Liver (tissue), 9 donors: ENCODE data around the gene EFCAB7.

DNA sequence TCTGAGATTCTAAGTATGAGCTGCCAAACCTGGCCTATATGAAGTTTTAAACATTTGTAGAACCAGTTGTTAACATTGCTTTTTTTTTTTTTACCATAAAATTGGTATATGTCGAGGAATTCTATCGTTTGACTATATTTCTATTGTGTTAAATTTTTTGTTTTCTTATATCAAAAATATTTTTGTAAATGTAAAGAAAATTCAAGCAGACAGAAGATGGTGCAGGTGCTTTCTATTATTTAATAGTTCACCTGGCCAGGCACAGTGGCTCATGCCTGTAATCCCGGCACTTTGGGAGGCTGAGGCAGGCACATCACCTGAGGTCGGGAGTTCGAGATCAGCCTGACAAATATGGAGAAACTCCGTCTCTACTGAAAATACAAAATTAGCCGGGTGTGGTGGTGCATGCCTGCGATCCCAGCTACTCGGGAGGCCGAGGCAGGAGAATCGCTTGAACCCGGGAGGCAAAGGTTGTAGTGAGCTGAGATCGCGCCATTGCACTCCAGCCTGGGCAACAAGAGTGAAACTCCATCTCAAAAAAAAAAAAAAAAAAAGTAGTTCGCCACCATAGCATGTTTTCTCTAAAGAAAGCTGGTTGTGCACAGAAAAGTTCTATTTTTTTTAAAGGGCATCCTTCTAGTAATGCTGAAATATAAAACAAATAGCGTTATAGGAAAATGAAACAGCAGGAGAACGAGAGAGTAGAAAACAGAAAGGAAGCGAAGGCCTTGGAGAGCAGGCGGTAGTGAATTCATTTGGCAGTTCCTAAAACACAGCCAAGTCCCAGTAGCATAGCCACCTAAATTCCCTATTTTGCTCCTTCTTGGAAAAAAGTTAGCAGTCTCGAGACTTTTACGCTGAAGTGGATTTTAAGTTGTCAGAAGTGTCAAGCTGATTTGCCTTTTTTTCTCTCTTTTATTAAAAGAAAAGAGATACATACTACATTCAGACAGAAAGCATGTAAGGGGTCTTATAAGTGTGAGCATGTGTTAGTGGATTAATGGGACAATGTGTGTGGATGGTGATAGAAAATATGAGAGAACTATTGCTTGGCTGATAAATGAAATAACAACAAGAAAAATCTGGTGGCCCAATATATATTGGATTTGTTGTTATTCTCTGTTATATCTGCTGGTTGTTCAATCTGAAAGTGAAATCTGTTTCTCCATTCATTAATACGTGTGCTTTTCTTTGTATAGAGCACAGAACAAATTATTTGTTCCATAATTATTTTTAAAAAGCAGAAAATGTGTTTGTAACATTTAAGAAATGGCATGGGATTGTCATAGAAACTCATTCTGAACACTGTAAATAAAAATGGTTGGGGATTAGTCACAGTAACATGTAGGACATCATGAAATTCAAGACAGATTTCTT, 19.0 kb downstream of the NFIA start:
- PRO-cap, 5 experiments = no peak in any of the 5 experiments
- RAMPAGE, long total RNA, 2 experiments = no peak in any of the 2 experiments
- RRBS = no CpG with 5 or more reads among the region's 22 CpGs

GRCh38 chr1:61124775-61125199, 42.4 kb downstream of the NFIA start:
- PRO-cap, 5 experiments = no peak in any of the 5 experiments
- RAMPAGE, long total RNA, 2 experiments = no peak in any of the 2 experiments
- RRBS = no CpG with 5 or more reads among the region's 2 CpGs

DNA sequence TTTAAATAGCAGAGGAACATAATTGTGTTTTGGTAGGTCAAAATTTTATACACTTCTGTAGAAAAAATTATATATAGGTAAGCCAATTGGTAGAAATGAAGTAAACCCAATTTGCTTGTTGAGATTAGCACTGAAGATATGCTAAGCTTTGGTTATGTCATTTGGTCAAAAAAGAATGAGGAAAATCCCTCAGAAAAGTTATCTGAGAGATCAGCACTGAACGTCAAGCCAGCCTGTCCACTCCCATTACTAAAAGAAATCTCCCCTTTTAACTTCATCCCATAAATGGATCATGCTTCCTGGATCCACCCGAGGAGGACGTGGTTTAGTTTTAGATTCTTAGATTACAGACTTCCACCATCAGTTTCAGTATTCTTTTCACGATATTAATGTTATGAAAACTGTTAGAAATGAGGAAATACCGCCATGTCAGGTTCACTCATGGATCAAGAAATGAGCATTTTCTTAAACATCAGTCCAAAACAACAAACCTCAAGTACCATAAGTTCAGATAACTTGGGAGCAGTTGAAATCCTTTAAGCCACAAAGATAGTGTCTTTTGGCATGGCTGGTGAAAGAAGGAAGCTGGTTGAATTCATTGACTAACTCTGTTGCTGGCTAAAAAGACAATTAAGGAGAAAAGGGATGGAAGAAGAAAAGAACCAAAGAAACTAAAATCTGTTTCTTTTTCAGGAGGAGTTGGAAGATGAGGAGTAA, 49.8 kb downstream of the NFIA start:
- PRO-cap, 5 experiments = no peak in any of the 5 experiments
- RAMPAGE, long total RNA, 2 experiments = no peak in any of the 2 experiments
- RRBS = no CpG with 5 or more reads among the region's 5 CpGs

DNA sequence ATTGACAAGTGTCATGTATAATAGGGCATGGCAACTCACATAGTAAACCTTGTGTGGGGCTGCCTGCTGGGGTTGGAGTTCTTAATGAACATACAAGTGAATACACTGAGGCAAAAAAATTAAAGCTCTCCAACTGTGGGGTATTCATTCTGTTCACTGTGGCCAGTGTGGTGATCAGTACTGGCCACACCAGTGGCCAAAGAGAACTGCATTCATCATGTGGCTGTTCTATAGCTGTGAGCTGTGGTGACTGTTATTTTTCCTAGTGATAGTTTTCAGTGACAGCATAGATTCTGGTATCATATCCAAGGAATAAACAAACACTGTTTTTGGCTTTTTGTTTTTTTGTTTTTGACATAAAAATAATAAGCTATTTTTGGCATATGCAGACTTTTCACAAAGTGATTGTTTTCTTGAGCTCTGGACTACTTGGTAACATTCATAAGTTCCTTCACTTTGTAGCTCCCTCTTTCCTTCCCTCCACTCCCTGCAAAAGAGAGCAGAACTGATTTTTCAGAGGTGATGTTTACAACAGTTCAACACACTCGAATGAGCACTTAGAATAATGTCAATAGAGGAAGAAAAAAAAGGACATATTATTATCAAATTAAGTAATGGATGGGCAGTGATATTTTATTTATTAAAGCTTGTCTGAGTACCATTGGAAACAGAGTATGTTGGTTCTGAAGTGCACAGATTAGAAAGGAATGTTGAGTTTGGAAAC, 74.6 kb downstream of the NFIA start:
- PRO-cap, 5 experiments = no peak in any of the 5 experiments
- RAMPAGE, long total RNA, 2 experiments = no peak in any of the 2 experiments
- RRBS = no CpG with 5 or more reads among the region's 1 CpG

DNA sequence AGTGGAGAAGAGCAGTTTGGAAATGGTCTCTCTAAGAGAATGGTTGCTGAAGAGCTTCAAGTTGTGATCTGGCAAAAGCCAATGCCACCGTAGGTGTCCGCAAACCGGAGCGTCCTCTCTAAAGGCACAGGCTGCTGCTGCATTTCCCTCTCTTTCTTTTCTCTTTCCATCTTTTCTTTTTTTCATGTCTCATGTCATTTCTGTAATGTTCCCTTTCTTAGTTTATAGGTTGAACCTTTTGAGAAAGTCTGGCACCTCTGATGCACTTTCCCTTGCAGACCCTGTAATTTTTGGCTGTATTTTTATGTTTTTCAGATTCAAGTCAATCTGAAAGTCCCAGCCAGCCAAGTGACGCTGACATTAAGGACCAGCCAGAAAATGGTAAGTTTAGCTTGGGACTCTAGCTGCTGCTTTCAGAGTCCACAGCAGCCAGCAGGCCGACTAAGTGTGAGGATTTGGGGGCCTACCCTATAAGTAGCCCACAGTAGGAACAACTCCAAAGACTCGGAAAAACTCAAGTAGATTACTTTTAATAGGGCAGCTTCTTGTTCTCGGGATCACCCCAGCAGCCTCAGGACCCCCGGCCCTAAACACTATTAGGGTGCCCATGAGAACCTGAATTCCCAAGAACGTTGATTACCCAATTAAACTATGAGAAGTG, 195.0 kb downstream of the NFIA start:
- PRO-cap, 5 experiments = no peak in any of the 5 experiments
- RAMPAGE, long total RNA, 2 experiments = no peak in any of the 2 experiments
- RRBS = no CpG with 5 or more reads among the region's 10 CpGs

GRCh38 chr1:61741731-61742089, 570 bp upstream of the PATJ start:
- PRO-cap, 5 experiments = no peak in any of the 5 experiments
- RAMPAGE, long total RNA, 2 experiments = no peak in any of the 2 experiments
- RRBS = no CpG with 5 or more reads among the region's 7 CpGs

- PRO-cap, 5 experiments = no peak in any of the 5 experiments
- RAMPAGE, long total RNA, 2 experiments = no peak in any of the 2 experiments
- RRBS = no CpG with 5 or more reads among the region's 8 CpGs
These were observed 201.9 kb downstream of the PATJ start for GRCh38 chr1:61944211-61944501.

GRCh38 chr1:62337613-62338293, 18.5 kb upstream of the KANK4 start:
- PRO-cap, 5 experiments = no peak in any of the 5 experiments
- RAMPAGE, long total RNA, 2 experiments = no peak in any of the 2 experiments
- RRBS = no CpG with 5 or more reads among the region's 12 CpGs

DNA sequence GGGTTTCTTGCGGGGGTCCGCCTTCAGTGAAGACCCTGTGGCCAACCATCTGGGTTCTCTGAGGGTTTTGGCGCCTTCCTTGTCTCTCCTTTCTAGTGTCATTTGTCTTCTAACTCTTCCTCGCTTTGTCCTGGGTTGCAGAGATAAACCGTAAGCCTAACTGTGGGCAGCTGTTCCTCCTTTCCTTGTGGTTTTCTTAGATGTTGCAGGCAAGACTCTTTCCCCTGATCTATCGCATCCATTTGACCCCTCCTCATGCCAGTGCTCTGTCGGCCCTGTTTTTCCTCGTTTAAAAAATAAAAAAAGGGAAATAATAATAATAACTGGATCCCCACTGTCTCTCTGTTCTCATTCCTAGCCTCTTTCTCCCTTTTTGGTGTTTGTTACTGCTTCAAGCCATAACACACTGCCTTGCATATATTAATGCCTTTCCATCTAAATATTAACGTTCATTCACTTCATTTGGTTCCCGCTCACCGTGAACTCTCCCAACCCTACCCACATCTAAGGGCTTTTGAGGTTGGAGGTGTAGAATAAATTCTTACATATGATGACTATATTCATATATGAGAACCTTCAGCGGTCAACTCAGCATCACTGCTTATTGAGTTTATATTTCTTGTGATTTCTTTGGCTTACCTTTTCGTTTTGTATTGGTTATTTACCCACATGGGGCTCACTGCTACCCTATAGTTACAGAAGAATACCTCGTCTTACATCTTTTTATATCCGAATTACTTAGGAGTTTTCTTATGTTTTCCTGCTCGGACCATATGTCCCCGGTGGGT, 606 bp downstream of the ATG4C start:
- PRO-cap, 5 experiments = no peak in any of the 5 experiments
- RAMPAGE, long total RNA, 2 experiments = no peak in any of the 2 experiments
- RRBS = no CpG with 5 or more reads among the region's 17 CpGs

GRCh38 chr1:63316810-63317380, 5.5 kb upstream of the FOXD3 start:
- PRO-cap, 5 experiments = no peak in any of the 5 experiments
- RAMPAGE, long total RNA, 2 experiments = no peak in any of the 2 experiments
- RRBS = 10% methylated on average over 26 of the region's 52 CpGs

GRCh38 chr1:63523028-63524298, at the start of gene EFCAB7:
TSS of gene EFCAB7 (plus strand) at chr1:63523525.
- PRO-cap, 5 experiments = peak in 3 of 5 experiments; most common plus-strand start chr1:63523552 (in 3); most common minus-strand start chr1:63523202 (in 2)
- RAMPAGE, long total RNA, 2 experiments = start-site peak on the minus strand in 2 of 2 experiments, at chr1:63523181-63523232 at its widest, 32 to 226 reads per replicate
- RRBS = no CpG with 5 or more reads among the region's 55 CpGs

GRCh38 chr1:63638564-63638924, 45.3 kb downstream of the PGM1 start:
- PRO-cap, 5 experiments = no peak in any of the 5 experiments
- RAMPAGE, long total RNA, 2 experiments = no peak in any of the 2 experiments
- RRBS = no CpG with 5 or more reads among the region's 9 CpGs

GRCh38 chr1:63669299-63670017, 76.2 kb downstream of the PGM1 start:
- PRO-cap, 5 experiments = no peak in any of the 5 experiments
- RAMPAGE, long total RNA, 2 experiments = no peak in any of the 2 experiments
- RRBS = 100% methylated on average over 1 of the region's 16 CpGs

DNA sequence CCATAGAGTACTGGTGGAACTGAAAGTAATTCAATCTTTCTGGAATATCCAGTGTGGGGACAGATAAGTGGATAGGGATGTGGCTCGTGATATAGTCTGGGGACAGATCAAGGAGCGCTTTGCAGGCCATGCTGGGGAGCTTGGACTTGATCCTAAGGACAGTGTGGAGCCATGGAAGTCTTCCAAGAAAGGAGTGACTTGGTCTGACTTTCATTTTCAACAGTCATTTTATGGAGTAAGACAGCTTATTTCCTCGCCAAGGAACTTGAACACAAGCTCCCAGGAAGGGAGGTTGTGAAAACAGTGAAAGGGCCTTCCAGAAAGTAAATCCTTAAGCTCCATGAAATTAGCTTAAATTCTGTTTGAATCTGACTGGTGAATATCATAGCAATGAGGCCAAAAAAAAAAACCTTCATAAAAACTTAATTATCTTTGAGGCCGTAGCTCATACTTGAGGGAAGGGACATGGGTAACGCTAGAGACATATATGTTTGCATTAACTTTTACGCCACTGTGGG, 55.9 kb downstream of the ROR1 start:
- PRO-cap, 5 experiments = no peak in any of the 5 experiments
- RAMPAGE, long total RNA, 2 experiments = no peak in any of the 2 experiments
- RRBS = no CpG with 5 or more reads among the region's 6 CpGs

DNA sequence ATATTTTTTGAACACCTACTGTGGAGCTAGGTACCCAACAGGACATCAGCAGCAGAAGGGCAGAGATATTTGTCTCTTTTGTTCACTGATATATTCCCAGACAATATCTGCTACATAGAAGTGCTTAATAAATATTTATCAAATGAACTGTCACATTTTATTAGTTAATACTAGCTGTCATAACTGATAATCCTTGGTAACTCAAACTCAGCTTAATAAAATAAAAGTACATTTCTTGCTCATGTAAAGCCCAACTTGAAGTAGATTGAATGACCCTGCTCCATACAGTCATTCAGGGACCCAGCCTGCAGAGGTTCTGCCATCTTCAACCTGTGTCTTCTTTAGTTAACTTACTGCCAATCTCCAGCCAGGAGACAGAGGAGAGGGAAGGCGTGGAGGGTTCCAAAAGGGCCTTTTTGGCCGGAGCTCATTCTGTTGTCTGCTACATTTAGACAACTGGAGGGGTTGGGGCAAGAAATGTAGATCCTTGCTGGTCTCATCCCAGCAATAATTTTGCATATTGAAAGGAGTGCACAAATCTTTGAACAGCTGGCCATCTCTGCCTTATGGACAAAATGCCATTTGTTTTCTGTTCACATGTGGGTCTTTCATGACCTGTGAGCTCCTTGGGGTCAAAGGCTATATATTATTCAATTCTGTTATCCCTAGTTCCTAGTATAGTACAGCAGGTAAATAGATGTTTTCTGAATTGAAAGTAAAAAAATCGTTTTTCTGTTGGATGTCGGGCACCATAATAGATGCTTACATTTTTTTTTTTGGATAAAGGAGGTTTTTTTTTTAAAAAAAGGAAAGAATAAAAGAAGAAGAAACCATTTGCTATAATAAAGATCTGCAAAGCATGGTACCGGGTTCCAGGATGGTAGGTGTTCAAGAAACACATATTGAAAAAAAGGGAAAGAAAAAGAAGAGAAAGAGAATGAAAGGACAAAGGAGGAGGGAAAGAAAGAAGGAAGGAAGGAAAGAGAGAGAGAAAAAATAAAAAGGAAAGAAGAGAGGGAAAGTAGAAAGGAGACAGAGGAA, 124.1 kb downstream of the ROR1 start:
- PRO-cap, 5 experiments = no peak in any of the 5 experiments
- RAMPAGE, long total RNA, 2 experiments = no peak in any of the 2 experiments
- RRBS = no CpG with 5 or more reads among the region's 5 CpGs

- PRO-cap, 5 experiments = no peak in any of the 5 experiments
- RAMPAGE, long total RNA, 2 experiments = no peak in any of the 2 experiments
- RRBS = no CpG with 5 or more reads among the region's 2 CpGs
These were observed 141.2 kb downstream of the ROR1 start for GRCh38 chr1:63914995-63915433.

DNA sequence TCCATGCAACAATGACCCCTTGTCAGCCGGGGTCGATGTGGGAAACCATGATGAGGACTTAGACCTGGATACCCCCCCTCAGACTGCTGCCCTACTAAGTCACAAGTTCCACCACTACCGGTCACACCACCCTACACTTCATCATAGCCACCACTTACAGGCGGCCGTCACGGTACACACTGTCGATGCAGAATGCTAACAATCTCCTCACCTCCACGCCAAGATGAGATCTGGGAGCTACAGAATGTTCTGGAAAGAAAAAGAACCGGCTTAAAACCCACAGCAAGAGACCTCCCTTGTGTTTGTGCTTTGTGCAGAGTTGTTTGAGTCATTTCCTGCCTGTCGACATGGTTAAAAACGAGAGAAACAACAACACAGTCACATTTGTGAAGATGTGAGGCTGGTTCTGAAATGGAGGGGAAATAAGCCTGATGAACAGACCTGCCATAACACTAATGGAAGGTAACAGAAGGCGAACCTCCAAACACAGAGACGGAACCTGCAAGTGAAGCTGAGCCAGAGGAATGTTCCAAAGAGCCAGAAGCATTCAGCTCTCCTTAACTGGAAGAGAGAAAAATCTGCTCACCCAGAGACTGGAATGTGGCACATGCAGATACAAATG, 53.4 kb upstream of the RAVER2 start:
- PRO-cap, 5 experiments = no peak in any of the 5 experiments
- RAMPAGE, long total RNA, 2 experiments = no peak in any of the 2 experiments
- RRBS = 91% methylated on average over 3 of the region's 13 CpGs

DNA sequence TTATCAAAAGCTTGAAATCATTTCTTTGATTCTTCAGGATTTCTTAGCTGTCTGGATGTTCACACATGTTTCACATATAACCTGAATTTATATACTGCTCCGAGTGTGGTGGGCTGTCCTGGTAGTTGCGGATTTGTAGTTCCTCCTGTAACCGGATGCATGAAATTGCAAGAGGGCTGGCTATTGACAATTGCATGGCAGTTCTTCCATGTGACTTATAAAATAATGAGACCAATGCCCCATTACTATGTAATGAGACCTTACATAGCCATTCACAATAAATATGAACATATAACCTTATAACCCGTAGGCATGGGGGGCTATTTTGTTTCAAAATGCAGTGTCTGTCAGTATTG, 1.4 kb downstream of the RAVER2 start:
- PRO-cap, 5 experiments = no peak in any of the 5 experiments
- RAMPAGE, long total RNA, 2 experiments = no peak in any of the 2 experiments
- RRBS = no CpG with 5 or more reads among the region's 4 CpGs

DNA sequence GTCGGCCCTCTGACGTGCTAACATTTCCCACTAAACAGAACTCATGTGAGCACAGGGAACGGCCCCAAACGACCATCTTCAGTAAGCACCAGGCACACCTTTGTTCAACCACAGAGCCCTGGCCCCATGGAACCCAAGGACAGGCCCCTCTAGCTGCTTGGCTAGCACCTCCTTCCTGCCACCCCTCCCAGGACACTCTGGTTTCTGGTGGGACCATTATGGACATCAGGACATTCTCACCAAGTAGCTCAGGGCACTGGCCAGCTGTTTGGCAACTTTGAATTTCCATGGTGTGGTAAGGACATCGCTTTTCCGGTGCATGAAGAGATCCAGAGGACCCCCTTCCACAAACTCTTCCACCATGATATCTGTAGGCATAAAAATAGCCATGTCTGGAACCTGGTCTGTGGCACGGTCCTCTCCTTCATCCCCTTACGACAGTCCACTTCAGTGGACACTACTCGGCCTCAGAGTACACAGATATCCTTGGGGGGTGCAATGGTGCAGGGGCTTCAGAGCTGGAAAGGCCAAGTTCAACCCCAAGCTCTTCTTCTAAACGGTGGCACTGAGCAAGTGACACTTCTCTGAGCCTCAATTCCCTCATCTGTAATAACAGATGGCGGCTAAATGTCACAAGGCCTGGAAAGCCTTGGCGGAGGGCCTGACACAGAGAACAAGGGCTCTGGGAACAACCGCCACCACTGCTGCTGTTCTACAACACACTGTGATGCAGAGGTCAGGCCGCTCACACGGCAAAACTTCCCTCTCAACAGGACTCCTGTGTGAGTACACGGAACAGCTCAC, 100.6 kb downstream of the RAVER2 start:
- PRO-cap, 5 experiments = no peak in any of the 5 experiments
- RAMPAGE, long total RNA, 2 experiments = no peak in any of the 2 experiments
- RRBS = no CpG with 5 or more reads among the region's 16 CpGs

GRCh38 chr1:64883255-64883527, 83.2 kb downstream of the JAK1 start:
- PRO-cap, 5 experiments = no peak in any of the 5 experiments
- RAMPAGE, long total RNA, 2 experiments = no peak in any of the 2 experiments
- RRBS = no CpG with 5 or more reads among the region's 3 CpGs